BJ (cell line): Measurements from ENCODE around the genes ZSCAN12, OR2W1, MAS1L, OR2I1P, OR2H2 and PPP1R11.

DNA sequence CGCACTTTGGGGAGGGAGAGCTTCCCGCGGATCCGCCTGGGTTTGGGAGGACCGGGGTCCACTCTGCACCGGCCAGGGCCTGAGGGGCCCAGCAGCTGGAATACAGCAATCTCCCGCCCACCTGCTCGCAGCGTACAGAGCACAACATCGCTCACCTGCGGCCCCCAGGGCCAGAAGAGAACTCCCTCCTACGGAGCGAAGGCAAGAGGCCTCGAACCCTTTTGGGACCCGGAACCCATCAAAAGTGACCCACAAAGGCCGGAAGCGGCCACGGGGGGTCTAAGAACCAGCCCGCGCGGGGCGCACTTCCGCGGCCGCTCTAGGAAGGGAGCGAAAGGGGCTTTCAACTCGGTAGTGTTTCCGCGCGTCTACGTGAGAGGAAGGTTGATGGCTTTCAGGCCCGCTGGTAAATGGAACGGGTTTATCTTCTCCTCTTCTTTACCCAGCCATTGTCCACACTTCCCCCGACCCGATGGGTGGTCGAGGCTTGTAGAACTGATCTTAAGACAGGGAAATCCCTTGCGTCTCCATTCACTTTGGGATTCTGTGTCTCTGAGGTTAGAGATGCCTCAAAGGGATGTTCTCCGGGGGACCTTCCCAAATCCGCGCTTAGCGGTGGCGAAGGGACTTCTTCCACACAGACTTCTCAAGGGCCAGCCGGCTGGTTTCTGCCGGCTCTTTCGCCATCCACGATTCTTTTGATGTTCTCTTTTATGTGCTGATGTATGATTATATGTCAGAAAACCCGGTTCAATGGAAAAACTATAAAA, at the start of gene ZSCAN12:
Gene ZSCAN12, minus strand, starts transcription at position 246 of the 770 bp plus-strand sequence.
- CAGE, long polyA plus RNA = no peak
- RRBS = 3% methylated on average over 6 of the region's 47 CpGs

DNA sequence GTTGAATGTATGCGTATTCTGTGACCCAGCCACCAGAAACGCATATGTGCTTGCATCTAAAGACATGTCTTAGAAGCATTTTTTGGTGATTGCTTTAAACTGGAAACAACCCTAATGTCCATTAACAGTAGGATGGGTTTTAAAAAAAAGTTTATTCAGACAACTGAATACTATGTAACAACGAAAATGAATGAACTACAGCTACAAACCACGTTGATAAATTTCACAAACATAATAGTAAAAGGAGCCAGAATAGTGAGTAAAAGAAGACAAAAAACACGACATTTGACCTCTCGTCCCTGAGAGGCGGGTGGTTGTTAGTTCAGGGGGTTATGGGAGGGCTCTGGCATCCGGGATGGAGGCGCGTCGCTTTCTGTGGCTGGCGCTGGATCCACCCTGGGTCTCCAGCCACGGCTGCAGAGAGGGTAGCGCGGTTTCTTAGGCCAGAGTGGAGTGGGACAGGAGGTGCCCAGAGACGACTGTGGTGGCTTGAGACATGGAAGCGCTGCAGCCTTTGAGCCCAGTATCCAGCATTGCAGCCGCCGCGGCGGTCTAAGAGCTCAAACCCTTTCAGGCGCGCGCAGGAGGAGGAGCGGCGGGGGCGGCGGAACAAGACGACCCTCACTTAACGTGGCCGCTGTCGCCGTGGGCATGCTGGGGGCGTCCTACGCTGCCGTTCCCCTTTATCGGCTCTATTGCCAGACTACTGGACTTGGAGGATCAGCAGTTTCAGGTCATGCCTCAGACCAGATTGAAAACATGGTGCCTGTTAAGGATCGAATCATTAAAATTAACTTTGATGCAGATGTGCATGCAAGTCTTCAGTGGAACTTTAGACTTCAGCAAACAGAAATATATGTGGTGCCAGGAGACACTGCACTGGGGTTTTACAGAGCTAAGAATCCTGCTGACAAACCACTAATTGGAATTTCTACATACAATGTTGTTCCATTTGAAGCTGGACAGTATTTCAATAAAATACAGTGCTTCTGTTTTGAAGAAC, 3.7 kb upstream of the ZSCAN23 start:
- CAGE, long polyA plus RNA = no peak
- RRBS = no CpG with 5 or more reads among the region's 38 CpGs

DNA sequence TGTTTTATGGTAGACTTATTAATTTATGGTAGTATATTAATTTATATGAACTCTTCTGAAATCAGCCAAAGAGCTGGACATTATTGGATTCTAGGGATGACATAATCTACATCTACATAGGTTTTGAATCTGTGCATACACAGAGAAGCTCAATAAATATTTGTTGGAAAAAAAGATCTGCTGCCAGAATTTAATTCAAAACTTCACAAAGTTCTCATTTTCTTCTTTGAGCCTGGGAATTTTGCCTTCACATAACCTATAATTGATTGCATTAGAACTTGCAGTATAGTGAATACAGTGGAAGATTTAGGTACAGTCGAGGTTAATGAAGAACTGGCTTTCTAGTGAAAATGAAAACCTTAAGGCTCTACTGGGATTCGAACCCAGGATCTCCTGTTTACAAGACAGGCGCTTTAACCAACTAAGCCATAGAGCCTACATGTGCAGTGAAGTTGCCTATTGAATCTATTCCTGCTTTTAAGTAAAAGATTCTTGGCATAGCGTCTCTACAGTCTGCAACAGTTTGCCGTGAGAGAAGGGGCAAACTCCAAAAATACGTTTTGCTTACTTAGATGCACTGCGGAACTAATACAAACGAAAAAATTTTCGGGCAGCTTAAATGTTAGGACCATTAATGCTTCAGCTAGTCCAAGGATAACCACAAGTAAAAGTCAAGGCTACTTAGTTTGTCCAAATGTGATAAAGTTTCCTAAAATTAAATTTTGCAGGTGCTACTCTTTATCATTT, 31.1 kb upstream of the ZSCAN23 start:
- CAGE, long polyA plus RNA = no peak
- RRBS = no CpG with 5 or more reads among the region's 9 CpGs

DNA sequence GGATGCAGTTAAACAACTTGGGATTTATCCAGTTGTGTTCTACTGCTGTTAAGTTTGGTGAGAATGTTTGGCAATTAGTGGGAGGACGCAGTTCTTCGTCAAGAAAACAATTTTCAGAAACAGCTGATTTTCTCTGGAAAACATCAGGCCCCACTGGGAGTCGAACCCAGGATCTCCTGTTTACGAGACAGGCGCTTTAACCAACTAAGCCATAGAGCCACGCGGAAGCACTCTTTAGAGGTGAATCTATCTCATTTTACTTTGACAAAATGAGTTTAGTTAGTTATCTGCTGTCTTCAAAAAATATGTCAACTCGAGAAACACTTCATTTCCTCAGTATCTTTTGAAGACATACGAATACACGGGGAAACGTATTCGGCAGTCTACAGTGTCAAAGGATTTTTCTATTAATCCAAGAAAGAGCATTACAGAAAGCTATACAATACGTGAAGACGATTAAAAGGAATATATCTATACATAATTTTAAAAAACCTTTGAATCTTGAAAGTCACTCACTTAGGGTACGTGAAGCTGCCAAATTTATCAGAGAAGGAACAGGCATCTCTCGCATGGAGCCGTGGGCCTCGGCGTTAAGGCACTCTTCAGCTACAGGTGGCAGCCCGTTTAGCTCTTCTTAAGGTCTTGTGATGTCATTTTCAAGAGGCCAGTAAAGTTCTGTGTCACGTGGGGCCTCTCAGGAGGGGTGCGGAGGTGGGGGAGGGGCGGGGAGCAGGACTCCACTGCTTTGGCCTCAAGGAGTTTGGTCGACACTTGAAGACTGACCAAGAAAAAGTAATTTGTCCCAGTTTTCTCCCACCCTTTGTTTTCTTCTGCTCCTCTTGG, 26.5 kb downstream of the GPX6 start:
- CAGE, long polyA plus RNA = no peak
- RRBS = no CpG with 5 or more reads among the region's 24 CpGs

DNA sequence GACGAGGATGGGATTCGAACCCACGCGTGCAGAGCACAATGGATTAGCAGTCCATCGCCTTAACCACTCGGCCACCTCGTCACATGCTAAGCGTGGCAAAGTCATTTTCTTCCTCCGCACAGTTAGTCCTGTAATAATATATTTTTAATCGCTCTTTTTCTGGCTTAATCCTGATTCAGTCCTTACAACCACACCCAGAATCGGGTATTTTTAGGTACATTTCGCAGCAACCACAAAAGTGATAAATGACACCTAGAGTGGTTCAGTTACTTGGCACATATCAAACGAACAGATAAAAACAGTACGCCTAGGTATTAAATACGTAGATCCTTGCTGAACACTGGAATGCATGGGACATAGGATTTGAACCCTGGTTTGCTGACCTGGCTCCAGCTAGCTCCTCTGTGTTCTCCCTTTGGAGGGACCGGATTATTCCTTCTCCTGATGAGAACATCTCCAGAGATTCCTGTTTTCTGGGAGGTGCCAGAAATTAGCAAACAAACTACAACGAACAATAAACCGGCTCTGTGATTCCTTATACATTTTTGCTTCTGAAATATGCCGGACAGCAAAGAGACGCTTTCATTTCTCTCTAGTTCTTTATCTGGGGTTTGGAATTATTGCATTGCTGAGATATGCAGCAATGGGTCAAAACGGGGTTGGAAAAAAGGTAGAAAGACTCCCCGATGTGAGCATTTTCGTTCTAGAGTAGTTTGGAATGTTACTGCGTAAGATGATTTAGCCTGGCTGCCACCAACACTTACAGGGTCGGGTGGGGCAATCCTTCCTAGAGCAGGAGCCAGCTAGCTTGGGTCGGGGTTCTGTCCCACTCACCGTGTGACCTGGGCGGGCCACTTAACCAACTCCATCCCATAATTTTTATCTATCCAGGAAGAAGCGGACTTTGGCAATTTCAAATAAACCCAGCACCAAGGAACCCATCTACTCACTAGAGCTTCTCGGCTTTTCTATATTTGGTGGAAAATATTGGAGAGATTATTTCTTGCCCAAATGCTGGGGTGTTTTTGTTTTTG, 10.6 kb upstream of the SCAND3 start:
- CAGE, long polyA plus RNA = no peak
- RRBS = 18% methylated on average over 3 of the region's 30 CpGs

DNA sequence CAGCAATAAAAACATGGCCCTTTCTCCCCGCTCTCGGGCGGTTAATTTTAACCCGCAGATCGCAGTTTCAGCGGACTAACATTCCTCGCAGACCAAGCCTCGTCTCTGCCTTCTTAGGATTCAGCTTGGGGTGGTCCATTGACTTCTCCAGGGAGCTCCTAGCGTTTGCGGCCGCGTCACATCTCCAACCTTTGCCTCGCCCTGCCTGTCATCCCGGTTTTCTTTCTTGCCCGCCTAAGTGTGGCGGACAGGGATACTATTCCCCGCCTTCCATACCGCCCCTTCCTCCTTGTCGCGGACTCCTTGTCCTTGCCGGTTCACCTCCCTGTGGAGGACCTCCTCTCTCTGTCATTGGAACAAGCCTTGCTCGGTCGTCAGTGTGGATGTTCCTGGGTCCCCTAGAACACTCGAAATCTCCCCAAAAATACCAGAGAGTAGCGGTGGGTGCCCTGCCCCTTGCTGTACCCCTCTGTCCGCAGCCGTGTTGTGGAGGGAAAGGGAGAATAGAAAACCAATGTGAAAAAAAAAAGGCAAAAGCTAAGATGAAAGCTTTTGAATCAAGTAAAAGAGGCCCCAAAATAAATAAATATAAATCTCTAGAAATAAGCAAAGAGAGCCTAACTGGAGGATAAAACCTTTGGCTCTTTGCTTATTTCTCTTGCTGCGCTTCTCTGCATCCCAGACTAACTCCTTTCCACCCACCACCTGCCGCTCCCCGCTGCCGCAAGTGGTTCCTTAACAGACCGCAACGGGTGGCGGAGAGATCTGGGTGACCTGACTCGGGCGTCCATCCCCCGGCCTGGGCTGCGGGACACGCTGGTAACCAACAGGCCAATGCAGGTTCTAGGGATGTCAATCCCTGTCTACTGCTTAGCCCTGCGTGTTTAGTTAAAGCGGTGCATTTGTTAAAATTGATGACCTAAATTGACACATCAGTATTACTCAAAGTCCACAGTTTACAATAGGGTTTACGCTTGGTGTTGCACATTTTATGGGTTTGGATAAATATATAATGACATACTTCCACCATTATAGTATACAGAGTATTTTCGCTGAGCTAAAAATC, 48.5 kb upstream of the SCAND3 start:
- CAGE, long polyA plus RNA = no peak
- RRBS = 3% methylated on average over 6 of the region's 43 CpGs

- CAGE, long polyA plus RNA = no peak
- RRBS = no CpG with 5 or more reads among the region's 11 CpGs
Observed at GRCh38 chr6:28719295-28719901, 132.3 kb upstream of the SCAND3 start.

GRCh38 chr6:28811883-28812304, 111.9 kb downstream of the TRIM27 start:
- CAGE, long polyA plus RNA = no peak
- RRBS = no CpG with 5 or more reads among the region's 7 CpGs

- CAGE, long polyA plus RNA = no peak
- RRBS = no CpG with 5 or more reads among the region's 2 CpGs
Observed at GRCh38 chr6:28910670-28911418, 12.9 kb downstream of the TRIM27 start.

DNA sequence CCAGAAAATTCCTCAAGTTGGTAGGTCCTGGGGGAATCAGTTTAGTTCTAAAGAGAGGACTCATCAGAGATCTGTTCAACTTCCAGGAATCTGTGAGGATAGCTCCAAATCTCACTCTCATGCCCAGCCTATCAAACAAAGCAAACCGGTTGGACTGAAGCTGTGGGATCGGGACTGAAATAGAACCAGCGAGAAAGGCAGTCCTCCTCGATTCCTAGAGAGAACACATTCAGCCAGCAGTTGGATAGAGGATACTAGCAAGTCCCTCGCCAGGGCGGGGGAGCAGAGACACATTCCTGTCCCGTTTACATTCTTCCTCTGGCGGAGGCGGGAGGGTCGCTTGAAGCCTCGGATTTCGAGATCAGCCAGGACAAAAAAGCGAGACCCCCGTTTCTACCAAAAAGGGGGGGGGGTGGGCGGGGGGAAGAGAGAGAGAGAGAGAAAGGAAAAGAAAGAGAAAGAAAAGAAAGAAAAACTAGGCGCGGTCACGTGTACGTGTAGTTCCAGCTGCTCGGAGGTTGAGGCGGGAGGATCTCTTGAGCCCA, 19.6 kb downstream of the ZNF311 start:
- CAGE, long polyA plus RNA = no peak
- RRBS = no CpG with 5 or more reads among the region's 21 CpGs

- CAGE, long polyA plus RNA = no peak
- RRBS = no CpG with 5 or more reads among the region's 1 CpG
Observed at GRCh38 chr6:29045051-29045394, at the start of gene OR2W1. TSS of gene OR2W1 (minus strand) at chr6:29045175.

GRCh38 chr6:29487814-29488243, at the start of gene MAS1L:
TSS of gene MAS1L (minus strand) at chr6:29487956.
- CAGE, long polyA plus RNA = no peak

DNA sequence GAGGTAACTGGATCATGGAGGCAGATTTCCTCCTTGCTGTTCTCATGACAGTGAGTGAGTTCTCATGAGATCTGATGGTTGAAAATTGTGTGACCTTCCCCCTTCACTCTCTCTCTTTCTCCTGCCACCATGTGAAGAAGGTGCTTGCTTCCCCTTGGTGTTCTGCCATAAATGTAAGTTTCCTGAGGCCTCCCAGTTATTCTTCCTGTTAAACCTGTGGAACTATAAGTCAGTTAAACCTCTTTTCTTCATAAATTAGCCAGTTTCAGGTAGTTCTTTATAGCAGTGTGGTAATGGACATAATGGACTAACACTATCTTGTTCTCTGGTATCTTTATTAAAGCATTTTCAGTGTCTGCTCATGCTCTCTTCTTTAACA, 9.6 kb upstream of the MAS1L start:
- CAGE, long polyA plus RNA = no peak

DNA sequence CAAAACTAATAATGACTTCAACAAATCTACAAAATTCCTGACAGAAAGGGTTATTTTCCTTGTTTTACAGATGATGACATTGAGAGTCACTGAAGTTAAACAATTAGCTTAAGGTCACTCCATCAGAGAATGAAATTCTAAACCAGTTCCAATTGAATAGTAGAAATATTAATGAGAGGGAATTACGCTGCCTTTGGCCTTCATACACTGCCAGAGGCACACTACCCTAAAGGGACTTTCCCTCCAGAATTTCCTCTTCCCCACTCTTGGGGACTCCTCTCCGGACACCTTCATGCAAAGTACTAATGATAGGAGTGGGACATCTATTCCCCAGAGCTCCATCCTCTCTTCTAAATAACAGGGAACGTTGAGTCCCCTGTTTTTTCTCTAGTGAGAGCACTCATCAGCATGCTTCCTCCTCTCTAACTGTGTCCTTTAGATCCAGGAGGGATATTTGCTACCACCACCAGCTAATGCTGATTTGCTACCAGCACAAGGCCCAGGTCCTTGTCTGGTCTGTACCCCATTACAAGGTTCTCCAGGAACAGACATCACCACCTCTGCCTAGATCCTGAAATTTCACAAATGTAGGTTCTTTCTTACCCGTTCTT, at the start of gene OR2I1P:
Gene OR2I1P, plus strand, starts transcription at position 394 of the 611 bp plus-strand sequence.
- CAGE, long polyA plus RNA = no peak
- RRBS = no CpG with 5 or more reads among the region's 4 CpGs

GRCh38 chr6:29584682-29585356, at the start of gene OR2H2:
TSS of gene OR2H2 (plus strand) at chr6:29585121.
- CAGE, long polyA plus RNA = no peak
- RRBS = no CpG with 5 or more reads among the region's 2 CpGs

- CAGE, long polyA plus RNA = no peak
- RRBS = 2% methylated on average over 22 of the region's 49 CpGs
Observed at GRCh38 chr6:29631960-29632712, 847 bp downstream of the GABBR1 start.

DNA sequence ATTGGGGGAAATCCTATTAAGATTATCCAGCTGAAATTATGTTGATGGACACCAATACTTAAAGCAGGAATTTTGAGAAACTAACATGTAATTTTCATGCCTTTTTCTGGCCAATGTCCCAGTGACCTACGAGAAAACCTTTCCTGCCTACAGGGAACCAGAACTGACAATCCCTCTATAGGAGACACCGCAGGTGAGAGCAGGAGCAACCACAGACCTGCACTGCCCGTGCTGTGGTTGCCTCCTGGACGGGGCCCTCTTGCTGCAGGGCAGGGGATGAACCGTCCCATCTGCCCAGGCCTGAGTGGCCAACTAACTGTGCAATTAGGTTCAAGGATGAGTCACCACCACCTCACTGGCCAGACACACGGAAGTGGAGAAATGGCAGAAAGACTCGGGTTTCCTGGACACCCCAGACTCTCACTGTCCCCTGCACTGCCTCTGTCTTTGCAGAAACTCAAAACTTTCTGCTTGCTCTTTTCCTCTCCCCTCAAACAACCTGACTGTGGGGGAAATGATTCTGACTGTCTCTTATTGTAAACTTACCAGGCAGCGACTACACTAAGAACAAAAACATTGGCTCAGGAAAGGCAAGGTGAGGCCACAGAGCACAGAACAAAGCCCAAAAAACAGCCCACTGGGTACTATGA, 13.8 kb upstream of the HLA-G start:
- CAGE, long polyA plus RNA = no peak
- RRBS = no CpG with 5 or more reads among the region's 8 CpGs

GRCh38 chr6:29926396-29926999, 15.8 kb upstream of the HLA-A start:
- CAGE, long polyA plus RNA = no peak
- RRBS = 6% methylated on average over 25 of the region's 56 CpGs

- CAGE, long polyA plus RNA = no peak
- RRBS = no CpG with 5 or more reads among the region's 7 CpGs
Observed at GRCh38 chr6:29943641-29943954, 1.3 kb downstream of the HLA-A start.

GRCh38 chr6:30066824-30067812, at the start of gene PPP1R11:
TSS of gene PPP1R11 (plus strand) at chr6:30067198.
- CAGE, long polyA plus RNA = start-site peak on the plus strand at chr6:30067205-30067274, 1,386 and 774 reads in 2 replicates
- RRBS = under 1% methylated on average over 6 of the region's 44 CpGs